Hair follicular keratinocyte (primary cell): ENCODE results near the gene H3-4.

DNA sequence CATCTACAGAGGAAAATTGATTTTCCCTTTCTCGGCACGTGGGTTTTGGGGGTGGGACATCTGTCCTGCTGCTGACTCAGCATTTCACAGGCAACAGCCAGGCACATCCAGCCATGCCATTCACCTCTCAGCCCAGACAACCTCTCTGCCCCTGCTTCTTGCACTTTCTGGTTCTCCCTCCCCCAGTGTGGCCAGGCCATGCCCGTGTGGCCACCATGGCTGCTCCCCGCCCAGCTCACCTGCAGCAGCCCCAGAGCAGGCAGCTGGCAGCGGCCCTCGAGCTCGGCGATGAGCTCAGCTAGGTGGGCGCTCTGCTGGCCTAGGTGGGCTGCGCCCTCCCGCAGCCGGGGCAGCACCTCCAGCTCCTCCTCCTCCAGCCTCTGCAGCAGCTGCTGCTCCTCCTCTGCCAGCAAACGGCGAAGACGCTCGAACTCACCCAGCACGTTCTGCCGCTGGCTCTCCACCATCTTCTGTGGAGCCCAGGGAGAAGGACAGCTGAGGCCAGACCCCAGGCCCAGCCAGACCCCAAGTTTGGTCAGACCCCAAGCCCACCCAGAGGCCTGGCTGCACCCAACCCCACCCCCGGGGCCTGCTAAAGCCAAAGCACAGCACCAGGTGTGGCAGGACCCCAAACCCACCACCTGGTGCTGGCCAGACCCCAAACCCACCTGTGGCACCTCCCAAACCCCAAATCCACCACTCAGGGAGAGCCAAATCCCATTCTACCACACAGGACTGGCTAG, 5.7 kb downstream of the TRIM11 start:
- RAMPAGE, long total RNA = no peak

DNA sequence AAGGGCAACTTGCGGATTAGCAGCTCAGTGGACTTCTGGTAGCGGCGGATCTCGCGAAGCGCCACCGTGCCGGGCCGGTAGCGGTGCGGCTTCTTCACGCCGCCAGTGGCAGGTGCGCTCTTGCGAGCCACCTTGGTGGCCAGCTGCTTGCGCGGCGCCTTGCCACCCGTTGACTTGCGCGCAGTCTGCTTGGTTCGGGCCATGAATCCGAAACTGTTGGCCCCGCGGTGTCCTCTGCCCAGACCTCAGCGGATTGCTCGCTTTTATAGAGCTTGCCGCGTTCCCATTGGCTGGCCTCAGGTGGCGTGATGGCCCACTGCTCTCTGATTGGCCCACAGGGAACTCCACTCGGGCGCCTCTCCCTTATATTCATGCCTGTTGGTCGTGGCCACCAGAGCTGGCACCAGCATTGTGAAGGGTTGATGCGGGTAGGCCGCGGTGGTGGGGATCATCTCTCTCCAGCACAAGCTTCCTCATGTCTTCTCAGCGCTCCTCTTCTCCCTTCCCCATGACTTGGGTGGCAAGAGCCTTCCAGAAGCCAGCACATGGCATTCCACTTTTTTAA, at the start of gene H3-4:
H3-4 (minus strand) TSS at position 238 of the 565 bp plus-strand sequence.
- RAMPAGE, long total RNA = no peak

- RAMPAGE, long total RNA = no peak
These were observed 13.9 kb downstream of the RNF187 start for GRCh38 chr1:228500847-228501623.

DNA sequence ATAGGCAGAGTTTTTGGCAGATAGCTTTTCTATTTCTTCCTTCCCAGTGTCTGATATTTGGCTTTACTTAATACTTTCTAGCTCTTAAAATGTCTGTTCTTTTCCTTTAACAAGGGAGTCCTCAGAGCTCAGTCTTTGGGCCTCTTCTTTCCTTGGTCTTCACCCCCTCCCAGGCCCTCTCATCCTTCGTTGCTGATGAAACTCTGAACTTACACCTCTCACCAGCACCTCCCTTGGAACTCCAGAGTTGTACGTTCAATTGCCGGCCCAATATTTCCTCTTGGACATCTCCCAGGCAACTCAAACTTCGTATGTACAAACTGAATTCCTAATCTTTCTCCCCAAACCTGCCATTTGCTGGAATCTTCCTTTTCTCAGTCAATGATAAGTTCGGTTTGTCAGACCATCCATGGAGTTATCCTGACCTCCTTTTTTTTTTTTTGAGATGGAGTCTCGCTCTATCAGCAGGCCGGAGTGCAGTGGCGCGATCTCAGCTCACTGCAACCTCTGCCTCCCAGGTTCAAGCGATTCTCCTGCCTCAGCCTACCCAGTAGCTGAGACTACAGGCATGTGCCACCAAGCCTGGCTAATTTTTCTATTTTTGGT, 13.0 kb upstream of the RHOU start:
- RAMPAGE, long total RNA = no peak

DNA sequence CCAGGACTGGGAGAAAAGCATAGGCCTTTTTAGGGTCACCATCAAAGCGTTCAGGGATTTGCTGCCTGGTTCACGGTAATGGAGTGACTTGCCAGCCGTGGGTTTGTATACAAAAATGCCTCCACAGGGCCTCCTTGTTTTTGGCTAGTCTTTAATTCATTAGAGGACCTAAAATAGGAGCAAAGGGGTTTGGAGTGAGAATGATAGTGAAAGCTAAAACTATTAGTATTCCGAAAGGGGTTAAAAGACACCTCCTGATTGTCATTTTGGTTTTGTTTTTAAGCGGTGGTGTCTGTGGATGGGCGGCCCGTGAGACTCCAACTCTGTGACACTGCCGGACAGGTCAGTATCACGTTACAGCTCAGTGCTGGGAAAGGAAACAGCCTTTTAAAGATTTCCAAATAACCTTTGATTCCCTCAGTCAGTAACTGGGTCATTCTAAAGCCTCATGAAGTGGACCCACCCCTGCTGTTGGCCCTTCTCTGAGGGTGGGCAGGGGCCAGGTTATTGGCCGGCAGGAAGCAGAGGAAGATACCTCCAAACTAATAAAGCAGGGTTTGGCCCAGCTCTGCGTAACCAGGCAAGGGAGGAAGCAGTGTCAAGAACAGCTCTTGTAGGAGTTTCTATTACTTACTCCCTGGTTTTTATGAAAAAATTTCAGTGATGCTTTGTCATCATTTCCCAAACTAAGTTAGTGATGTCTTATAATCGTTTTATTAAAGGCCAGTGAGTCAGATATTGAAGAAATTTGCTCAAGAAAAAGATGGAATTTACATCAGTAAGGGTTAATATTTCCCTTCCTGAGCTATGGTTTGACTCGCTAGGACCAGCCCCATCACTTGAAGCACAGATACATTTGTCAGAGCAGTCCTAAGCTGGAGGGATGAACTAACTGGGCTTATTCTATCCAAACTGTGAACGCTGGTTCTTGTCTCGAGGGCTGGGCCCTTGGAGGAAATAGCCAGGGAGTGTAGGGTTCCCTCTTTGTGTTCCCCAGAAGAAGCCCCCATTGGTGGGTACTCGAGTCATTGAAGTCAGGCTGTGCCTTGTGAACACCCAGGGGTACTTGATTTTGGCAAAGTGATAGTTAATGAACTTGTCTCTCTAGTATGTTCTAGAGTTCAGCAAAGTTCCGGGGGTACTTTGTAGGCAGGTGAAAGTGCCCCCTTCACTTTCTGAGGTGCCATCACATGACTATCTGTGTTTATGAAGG, 2.5 kb downstream of the RHOU start:
- RAMPAGE, long total RNA = no peak

DNA sequence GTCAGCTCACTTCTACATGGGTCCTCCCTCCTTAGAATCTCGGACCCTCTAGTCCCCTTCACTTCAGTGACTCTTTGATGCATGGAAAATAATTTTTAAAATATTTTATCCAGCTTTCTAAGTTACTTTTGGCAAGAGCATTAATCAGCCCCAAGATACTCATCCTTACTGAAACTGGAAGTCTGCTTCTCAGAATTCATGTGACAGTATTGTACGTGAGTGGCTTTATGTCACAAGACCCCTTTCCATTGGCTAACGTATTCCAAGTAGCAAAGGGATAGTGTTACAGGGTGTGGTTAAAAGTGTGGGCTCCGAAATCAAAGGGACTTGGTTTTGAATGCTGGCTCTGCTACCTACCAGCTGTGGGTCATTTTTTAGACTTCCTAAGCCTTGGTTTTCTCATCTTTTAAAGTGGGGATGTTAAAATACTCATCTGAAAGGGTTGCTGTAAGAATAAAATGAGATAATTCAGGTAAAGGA, 91.7 kb downstream of the RHOU start:
- RAMPAGE, long total RNA = no peak

- RAMPAGE, long total RNA = no peak
These were observed 125.5 kb downstream of the RHOU start for GRCh38 chr1:228860681-228861291.

DNA sequence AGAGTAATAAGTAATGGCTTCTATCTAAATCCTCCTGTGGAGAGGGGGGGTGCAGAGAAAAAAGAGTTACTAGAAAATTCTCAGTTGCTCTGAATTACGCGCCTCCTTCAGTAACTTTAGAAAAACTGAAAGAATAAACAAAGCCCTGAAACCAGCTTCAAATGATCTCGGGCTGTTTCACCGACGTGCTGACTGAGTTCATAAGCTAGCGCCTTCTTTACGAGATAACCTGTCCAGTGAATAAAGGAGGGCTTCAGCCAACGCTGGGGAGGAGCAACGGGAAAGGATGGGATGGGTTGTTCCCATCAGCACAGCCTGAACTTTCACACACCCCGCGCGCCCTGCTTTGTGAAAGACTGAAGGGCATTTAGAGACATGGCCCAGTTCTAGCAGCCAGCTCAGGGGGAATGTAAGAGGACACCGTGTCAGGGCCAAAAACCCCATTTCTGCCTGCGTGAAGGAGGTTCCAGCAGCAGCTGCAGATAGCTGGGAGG, 255.2 kb upstream of the RAB4A start:
- RAMPAGE, long total RNA = no peak

DNA sequence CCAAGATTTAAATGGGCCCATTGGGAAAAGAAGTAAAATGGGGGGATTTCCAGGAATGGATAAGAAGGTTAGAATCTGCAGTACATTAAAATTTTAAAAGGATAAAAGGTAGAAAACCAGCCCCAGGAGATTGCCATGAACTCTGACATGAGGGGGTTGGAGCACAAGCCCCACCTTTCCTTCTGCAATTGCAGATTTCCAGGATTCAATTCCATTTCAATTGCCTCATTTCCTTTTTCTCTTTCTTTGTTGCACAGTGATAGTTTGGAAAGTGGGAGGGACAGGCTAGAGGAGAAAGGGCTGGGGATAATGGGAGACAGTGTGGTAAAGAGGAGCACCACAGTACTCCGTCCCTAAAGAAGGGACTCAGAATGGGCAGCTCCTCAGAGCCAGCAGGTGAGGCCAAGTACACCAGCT, 238.5 kb upstream of the RAB4A start:
- RAMPAGE, long total RNA = no peak

GRCh38 chr1:229129818-229130780, 140.8 kb upstream of the RAB4A start:
- RAMPAGE, long total RNA = no peak

- RAMPAGE, long total RNA = no peak
These were observed 112.6 kb upstream of the RAB4A start for GRCh38 chr1:229158320-229158762.

DNA sequence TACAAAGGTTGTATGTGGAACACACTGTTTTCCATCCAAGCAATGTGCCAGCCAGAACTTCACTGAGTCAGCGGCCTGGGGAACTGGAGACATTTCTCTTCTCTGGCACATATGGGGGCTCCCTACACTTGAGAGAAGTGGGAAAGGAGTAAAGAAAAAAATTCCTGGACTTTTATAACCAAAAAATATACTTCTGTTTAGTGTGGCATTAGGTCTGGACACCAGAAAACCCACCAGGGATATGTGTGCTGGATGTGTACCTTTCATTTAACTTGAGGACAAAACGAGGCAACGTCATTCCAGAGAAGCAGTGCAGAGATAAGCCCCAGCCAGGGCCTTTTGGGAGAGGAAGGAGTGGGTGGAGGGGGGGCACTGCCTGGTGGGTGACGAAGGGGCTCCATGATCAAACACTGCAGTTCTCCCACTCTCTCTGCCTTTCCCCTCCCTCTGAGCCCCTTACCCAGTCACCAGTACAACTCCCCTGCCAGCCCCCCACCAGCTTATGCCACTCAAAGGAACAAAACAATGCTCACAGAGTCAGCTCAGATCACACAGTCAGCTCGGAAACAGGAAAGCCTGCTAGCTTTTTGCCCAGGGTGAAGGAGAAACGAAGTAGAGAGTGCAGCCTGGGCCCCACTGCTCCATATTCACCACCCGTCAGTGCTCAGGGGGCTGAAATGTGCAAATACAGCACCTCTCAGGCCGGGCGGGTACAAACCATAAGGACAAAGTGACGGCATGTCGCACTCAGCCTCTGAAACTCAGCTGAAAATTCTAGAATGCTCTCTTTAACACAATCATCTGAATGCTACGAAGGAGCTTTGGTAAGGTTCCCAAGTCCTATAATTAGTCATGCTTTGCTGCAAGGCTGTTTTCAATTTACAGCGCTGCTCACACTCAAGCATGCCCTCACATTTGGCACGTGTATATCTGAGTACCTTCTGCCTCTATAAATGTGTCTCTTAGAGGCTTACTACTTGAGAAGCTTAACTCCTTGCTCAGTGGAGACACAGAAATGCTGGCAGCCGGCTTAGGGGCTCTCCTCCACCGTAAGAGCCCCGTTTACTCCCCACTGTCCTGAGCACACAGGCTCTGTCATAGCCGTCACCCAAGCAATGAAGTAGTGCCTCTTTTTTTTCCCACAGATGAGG, 65.9 kb upstream of the RAB4A start:
- RAMPAGE, long total RNA = no peak

DNA sequence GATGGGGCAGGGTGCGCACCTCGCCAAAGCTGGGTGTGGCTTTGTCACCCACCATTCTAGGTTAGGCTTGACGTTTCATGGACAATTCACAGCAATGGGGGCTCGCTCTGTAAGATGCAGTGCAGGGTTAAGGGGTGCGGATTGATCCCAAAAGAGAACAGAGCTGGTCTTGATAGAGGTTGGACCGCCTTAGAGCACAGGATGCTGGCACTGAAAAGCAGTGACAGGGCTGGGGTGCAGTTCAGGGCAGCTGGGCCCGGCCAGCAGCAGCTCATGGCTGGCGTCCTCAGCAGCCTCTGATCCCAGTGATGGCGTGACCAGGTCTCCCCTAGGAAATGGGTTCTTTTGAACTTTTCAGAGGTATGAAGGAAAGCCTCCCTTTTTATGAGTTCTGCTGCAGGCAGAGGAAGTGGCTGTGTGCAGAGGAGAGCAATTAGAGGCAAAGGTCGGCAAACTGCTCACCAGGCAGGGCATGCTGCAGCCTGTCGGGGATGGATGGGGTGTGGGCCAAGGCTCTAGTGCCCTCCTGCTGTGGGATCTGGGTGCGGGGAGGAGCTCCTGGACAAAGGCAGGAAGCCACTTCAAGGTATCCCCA, 45.7 kb upstream of the RAB4A start:
- RAMPAGE, long total RNA = no peak

GRCh38 chr1:229253625-229254033, 17.3 kb upstream of the RAB4A start:
- RAMPAGE, long total RNA = no peak

GRCh38 chr1:229290404-229291142, 19.7 kb downstream of the RAB4A start:
- RAMPAGE, long total RNA = no peak

GRCh38 chr1:229340370-229340815, 2.5 kb downstream of the CCSAP start:
- RAMPAGE, long total RNA = no peak

- RAMPAGE, long total RNA = no peak
These were observed 8.5 kb downstream of the NUP133 start for GRCh38 chr1:229499464-229500241.

DNA sequence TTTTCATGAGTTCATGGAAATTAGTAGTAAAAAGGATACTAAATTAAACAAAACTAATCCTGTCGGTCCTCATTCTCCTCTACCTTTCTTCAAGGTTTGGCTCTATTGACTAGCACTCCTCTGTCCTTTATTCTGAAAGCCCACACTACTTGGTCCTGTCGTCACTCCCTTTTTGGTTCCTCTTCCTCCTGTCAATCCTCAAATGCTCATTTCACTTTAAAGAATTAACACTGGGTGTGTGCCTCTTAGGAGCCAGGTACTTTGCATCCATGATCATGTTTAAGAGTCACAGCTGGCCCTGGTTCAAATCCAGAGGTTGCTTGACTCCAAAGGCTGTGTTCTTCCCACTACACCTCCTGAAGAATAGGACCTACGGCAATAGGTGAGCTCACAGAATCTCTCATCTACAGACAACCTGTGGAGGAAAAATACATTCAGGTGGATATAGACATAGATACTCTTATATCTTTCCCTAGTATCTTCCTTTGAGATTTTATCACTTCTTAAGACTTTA, 19.4 kb downstream of the TAF5L start:
- RAMPAGE, long total RNA = no peak

GRCh38 chr1:229715963-229716470, 90.0 kb downstream of the URB2 start:
- RAMPAGE, long total RNA = no peak

DNA sequence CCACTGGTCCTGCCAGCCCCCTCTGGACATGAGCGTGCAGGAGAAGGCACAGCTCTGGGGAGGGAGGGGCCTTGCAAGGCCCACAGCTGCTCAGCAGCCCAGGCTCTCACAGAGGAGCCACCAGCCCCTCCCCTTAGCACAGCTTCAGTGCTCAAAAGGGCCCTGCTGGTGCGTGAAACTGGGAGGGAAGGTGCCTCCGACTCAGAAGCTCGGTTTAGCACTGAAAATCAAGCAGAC, 210.8 kb upstream of the GALNT2 start:
- RAMPAGE, long total RNA = no peak